ENCODE results near the gene ABHD16B.

- PRO-cap = no peak
Observed at GRCh38 chr20:63497056-63497426, 1.8 kb downstream of the EEF1A2 start.

DNA sequence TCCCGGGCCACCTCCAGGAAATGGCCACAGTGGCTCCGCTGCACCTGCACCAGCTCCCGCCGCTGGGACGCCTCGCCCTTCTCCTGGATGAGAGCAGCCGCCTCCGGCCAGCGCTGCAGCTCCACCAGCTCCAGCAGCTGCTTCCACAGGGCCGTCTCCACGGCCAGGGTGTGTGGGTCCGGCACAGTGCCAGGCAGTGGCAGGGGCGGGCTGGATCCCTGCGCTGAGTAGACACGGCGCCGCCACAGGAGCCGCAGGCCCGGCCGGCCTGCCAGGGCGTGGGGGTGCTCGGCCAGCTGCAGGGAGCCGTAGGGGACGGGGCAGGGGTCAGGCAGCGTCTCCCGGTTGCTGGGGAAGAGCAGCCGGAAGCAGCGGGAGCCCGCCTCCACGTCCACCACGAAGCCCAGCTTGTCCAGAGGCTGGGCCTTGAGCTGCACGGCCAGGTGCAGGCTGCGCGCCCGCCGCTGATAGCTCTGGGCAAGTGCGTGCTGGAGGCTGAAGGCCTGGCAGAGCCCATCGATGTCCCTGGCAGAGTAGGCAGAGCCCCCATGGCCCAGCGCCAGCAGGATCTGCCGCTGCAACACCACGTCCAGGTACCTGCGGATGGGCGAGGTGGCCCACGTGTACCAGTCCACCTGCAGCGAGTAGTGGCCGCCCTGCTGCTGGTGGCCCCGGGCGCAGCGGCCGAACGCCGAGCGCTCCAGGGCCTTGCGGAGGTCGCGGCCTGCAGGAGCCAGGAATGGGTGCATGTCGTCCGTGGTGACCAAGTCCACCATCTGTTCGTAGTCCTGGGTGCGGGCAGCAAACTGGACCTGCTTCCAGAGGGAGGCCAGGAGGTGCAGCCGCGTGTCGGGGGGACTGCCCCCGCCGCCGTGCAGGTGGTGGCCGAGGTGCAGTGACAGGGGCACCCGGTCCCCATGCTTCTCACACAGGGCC, 9.5 kb downstream of the FNDC11 start:
- PRO-cap = no peak

- PRO-cap = no peak
Observed at GRCh38 chr20:63691207-63691879, 5.1 kb upstream of the TNFRSF6B start.

DNA sequence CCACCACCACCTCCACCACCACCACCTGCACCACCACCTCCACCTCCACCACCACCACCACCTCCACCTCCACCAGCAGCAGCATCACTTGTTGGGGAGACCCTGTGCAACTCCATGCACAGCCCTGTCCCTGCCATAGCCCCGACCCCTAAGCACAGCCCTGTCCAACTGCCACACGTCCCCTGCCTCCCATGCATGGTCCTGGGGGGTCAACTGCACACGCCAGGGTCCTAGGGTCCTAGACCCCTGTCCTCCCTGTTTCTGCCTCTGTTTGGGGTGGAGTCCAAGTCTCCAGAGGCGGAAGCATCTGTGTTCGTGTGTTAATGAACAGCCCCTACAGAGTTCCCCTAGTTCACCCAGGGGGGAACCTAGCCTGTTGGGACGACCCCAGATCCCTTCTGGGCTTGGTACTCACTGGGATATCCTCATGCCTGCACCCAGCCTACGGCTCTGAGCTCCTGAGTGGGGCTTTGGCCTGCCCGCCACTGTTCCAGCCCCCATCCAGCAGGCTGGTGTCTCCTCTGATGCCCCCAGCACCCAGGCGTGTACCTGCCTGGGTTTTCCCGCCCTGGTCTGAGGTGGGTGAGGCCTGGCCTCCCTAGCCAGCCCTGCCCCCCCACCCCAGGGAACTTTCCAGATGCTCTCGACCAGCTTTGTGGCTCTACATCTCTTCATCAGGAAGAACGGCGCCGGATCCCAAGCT, 2.6 kb upstream of the TNFRSF6B start:
- PRO-cap = no peak

- PRO-cap = no peak
Observed at GRCh38 chr20:63728284-63728907, 8.1 kb upstream of the LIME1 start.

DNA sequence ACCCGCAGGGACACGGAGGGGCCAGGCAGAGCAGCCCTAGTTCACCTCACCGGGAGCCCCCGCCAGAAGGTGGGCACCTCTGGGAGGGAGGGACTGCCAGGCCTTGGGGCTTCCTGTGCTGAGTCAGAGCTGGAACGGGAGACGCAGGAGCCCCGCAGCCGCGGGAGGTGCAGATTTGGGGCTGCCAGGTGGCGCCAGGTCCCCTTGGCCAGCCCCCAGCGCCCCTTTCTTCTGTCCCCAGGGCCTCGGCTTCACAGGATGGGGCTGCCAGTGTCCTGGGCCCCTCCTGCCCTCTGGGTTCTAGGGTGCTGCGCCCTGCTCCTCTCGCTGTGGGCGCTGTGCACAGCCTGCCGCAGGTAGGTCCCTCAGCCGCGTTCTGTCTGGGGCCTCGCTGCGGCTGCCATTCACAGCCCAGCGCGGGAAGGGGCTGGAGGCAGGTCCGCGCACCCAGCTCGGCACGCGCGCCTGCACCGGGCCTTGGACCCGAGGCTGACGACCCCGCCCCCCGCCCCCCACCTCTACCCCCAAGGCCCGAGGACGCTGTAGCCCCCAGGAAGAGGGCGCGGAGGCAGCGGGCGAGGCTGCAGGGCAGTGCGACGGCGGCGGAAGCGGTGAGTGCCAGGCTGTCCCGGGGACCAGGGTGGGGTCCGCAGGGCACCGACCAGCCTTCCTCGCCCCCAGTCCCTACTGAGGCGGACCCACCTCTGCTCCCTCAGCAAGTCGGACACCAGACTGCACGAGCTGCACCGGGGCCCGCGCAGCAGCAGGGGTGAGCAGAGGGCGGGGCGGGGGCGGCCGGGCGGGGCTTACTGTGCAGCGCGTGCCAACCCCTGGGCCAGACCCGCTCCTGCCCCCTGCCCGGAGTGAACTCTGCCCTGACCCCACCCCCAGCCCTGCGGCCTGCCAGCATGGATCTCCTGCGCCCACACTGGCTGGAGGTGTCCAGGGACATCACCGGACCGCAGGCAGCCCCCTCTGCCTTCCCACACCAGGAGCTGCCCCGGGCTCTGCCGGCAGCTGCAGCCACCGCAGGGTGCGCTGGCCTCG, 1.2 kb downstream of the LIME1 start:
- PRO-cap = no peak

GRCh38 chr20:63789899-63791017, 40.8 kb downstream of the ZBTB46 start:
- PRO-cap = no peak

DNA sequence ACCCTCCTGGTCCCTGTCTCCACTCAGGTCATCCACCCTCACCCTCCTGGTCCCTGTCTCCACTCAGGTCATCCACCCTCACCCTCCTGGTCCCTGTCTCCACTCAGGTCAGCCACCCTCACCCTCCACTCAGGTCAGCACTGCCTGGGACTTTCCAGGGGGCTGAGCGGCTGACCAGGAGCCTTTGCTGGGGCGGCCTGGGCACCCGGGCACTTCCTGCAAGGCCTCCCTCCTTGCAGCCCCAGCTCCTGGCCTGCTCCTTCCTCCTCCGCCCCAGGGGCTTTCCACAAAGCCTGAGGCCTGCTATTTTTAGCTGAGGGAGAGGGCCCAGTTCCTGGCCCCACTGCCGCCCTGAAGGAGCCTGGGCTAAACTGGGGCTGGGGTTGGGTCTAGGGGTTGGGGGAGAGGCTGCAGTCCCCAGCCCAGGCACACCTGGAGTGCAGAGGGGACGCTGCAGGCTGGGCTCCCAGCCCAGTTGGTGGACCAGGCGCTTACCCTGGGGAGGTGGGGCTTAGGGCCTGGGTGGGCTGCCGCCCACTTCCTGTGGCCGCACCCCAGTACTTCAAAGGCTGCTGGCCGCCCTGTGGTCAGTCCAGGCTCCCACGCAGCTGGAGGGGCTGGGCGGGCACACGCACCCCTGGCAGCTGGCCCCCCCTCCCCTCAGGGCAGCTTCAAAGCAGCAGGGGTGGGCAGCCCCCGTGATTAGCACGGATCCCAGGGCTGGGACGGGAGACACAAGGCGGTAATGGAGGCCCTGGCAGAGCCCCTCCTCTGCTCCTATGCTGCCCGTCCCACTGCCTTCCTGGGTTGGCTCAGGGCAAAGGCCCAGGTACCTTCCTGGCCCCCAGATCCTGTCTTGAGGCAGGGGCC, 7.2 kb upstream of the ABHD16B start:
- PRO-cap = no peak

- PRO-cap = no peak
Observed at GRCh38 chr20:63860256-63860932, 904 bp upstream of the ABHD16B start.

- PRO-cap = no peak
Observed at GRCh38 chr20:63861172-63861731, at the start of gene ABHD16B. TSS of gene ABHD16B (plus strand) at chr20:63861498.

DNA sequence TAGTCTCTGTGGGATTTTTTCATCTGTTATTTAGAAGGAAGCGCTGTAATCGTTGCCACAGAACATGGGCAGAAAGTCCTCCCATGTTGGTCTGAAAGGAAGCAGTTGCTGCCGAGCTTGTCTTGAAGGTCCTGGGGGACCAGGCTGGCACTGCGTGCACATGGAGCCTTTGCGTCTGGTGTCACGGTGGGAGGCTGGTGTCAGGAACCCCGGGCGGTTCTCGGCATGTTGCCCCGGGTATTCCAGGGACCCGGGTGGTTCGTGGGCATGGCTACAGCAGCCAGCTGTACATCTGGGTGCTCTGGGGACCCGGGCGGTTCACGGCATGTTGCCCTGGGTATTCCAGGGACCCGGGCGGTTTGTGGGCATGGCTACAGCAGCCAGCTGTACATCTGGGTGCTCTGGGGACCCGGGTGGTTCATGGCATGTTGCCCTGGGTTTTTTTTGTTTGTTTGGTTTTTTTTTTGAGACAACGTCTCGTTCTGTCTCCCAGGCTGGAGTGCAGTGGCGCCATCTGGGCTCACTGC, 11.6 kb downstream of the TPD52L2 start:
- PRO-cap = no peak

- PRO-cap = no peak
Observed at GRCh38 chr20:63892522-63893030, 2.4 kb upstream of the DNAJC5 start.

GRCh38 chr20:63948119-63948497, 8.1 kb downstream of the UCKL1 start:
- PRO-cap = no peak

DNA sequence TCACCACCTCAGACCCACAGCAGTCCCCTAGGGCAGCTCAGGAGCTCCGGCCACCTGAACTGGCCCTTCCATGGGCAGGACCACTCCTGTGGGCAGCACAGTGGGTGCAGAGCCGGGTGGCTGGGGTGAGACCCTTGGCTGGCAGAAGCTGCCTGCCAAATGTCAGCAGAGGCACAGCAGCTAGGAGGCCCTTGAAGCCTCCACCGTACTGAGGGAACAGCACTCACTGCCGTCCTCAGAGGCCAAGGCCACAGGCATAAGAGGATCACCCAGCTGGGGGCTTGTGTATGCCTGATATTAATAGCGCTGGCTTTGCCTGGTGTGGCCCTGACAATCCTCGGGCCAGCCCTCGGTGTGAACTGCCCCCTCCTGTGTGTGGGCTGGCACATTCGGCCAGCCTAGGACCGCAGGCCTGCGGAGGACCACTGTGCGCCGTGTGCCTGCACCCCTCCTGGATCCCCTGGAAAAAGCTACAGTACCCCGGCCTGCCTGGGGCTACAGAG, 5.2 kb downstream of the UCKL1 start:
- PRO-cap = no peak

GRCh38 chr20:63957647-63958147, 1.5 kb upstream of the UCKL1 start:
- PRO-cap = no peak

- PRO-cap = no peak
Observed at GRCh38 chr20:64051466-64052225, 2.2 kb upstream of the SOX18 start.

DNA sequence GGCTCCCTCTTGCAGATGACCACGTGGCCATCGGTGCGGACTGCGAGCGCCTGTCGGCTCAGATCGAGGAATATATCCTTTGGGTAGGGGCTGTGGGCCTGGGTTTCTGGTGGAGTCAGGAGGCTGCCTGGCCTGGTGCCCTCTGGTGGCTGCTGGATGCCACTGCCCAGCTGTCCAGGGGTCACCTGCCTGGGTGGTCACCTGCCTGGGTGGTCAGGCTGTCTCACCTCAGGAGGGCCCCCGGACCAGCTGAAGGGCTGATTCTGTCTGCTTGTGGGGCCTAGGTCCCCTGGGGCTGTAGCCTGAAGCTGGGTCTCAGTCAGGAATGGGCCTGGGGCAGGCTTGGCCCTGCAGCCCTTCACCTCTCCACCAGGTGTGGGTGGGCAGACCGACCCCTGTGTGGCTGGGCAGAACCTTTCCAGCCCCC, 6.8 kb downstream of the TCEA2 start:
- PRO-cap = no peak

GRCh38 chr20:64070259-64070603, 7.2 kb downstream of the TCEA2 start:
- PRO-cap = no peak

- PRO-cap = no peak
Observed at GRCh38 chr20:64120395-64120745, 13.0 kb upstream of the NPBWR2 start.

DNA sequence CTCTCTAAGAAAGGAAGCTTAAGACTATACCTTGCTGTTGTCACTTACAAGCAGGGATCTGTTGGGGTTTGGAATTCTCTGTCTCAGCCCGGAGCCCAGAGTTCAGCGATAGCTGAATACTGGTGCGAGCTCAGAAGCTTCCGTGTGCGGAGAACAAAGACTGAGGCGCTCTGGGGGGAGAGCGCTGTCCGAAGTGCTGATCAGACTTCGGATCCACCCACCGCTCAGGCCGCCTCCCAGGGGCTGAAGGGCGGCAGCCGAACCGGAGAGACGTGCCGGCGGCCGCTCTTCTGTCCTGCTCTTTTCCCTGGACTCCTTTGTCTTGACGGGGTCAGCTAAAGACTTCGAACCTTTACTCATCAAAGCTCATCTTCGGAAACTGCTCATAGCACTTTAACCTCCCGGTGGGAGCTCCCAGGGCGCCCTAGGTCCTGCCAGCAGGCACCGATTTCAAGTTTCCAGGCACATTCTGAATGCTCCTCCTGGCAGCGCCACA, 2.3 kb upstream of the MYT1 start:
- PRO-cap = no peak